Pericardium fibroblast (primary cell): Measurements from ENCODE around the genes RS1, ADGRG2, EIF1AX and CBLL2.

- RAMPAGE, long total RNA, result no peak
Observed at GRCh38 chrX:16947300-16947721, 853 bp downstream of the REPS2 start.

DNA sequence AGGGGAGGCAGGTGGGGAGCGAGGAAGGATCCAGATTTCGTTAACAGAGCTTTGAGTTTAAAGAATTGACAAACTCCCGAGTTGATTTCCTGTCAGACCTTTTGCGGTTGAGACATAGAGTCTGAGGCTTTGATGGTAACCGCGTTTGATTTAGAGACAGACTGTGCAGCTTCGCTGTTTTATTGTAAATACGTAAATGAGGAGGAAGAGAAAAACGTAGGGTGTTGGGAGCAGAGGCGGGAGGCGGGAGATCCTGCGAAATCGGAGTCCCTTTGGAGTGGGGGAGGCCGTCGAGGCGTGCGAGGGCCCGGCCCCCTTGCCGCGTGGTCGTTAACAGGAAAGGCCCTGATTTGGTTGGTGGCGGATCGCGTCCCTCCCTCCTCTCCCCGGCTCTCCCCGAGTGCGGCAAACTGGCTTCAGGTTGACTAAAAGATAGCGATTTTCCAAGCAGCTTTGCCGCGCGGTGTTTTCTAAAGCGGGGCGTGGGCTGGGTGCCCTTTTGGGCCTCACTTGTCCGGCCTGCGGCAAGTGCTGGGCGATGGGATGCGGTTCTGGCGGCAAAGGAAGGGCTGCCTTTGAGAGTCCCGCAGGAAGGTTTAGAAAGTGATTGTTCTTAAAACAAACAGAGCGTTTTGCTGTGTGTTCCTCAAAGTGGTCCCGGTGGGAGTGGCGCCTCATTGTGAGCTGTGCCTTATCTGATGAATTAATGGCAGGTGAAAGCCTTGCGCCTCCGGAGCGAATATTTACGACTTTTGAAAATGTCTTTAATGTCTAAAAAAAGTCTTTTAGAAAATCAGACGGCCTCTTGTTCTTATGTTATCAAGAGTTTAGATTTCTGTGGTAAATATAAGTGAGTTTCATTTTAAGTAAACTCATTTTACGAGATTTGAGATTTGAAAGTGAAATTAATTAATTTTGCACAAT lies 941 bp downstream of the SCML1 start:
- RAMPAGE, long total RNA, result no peak

DNA sequence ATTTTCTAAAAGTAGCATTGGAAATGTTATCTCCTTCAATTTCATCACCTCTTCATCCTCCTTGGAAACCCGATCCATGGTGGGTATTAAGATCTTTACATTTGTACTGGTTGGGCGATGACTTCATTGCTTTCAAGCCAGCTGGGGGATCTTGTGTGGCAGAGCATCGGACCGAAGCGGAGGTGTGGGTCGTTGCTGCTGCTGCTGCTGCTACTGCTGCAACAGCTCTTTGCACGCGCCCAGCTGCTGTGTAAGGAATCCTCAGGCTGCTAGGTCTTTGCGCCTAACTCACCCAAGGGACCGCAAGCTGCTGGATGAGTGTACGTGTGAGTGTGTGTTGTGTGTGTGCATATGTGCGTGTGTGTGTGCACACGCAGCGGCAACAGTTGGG lies 882 bp upstream of the CDKL5 start:
- RAMPAGE, long total RNA, result no peak

DNA sequence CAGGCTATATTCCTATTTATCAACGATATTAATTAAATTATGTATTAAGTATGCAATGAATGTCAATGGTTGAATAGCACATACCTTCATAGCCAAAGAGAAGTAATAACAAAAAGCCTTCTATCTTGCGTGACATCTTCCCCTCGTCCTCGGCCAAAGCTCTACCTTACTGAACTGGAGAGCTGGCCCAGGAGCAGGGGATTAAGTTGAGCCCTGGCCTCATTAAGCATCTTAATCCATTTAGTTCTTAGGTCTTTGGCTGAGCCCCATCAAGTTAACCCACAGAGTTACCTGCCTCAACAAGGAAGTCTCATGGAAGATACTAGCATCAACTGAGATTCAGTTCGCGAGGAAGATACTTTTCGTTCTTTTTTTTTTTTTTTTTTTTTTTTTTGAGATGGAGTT lies at the start of gene RS1:
RS1 (minus strand) TSS at position 176 of the 405 bp plus-strand sequence.
- RAMPAGE, long total RNA, result no peak

- RAMPAGE, long total RNA, result no peak
Observed at GRCh38 chrX:18885512-18886014, 98.4 kb downstream of the PHKA2 start.

DNA sequence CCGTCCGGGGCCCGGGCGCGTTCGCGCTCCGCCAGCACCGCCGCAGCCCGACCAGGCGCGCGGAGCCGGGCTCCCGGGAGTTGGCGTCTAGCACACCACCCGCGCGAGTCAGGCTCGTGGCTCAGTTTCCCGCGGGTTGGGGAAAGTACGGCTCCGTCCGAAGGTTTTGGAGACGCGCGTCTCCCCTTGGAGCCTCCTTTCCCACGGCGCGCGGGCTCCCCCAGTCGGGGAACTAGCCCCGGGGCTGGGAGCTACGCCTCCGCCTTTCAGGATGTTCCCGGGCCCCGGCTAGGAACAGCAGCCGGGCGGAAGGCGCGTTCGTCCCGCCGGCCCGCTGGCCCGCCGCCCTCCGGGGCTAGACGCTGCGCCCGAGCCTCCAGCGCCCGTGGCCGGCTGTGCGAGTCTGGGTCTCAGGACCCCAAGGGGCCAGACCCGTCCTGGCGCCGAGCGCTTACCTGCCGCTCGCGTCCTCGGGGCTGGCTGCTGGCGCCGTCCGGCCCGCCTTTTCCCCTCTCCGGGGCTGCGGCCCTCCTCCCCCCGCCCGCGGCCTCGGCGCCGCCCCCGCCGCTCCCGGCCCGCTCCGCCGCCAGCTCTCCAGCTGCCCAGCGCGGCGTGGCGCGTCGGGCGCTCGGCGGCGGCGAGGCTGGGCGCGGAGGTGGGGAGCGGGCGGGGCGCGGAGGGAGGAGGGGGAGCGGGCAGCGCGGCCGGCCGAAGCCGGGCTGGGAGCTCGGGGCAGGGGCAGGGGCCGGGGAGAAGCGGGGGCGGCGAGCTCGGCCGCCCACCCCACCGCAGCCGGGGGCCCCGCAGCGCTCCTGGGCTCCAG lies at the start of gene ADGRG2:
ADGRG2 (minus strand) TSS at position 482 of the 823 bp plus-strand sequence.
- RAMPAGE, long total RNA, result no peak

DNA sequence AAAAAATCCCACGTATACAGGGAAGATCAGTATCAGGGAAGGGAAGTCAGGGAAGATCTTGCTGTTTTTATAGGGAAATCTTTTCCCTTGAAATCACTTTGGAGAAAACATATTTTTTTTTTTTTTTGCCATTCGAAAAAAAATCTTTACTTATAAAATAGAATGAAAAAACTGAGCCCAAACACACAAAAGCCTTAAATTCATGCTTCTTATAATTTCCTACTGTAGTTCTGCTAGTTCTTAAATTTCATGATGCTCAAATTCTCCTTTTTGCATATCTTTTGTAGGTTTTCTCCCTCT lies 66.1 kb upstream of the ADGRG2 start:
- RAMPAGE, long total RNA, result no peak

DNA sequence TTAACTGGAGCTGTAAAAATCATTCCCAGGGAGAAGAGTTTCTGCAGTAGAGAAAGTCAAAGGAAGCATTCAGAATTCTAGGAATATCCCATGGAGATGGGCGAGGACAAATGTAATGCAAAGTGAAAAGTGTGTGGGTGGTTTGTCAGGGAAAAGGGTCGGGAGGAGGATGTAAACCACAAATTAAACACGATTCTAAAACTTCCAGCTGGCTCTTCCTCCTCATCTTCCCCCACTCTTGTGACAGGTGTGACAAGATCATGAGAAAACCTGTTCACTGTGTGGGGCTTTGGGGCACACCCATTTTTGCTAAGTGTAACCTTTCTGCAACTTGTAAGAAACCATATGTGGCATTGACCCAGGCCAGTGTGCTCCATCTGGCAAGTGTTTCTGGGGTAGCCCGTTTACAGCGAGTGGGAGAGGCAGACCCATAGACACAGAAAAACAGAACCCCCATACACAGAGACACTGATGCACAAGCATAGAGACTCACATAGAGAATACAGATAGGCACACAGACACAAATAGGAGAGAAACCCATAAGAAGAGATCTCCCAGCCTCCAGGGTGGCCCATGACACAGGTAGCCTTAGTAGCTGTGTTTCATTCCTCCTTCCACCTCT lies 114.7 kb downstream of the SH3KBP1 start:
- RAMPAGE, long total RNA, result no peak

DNA sequence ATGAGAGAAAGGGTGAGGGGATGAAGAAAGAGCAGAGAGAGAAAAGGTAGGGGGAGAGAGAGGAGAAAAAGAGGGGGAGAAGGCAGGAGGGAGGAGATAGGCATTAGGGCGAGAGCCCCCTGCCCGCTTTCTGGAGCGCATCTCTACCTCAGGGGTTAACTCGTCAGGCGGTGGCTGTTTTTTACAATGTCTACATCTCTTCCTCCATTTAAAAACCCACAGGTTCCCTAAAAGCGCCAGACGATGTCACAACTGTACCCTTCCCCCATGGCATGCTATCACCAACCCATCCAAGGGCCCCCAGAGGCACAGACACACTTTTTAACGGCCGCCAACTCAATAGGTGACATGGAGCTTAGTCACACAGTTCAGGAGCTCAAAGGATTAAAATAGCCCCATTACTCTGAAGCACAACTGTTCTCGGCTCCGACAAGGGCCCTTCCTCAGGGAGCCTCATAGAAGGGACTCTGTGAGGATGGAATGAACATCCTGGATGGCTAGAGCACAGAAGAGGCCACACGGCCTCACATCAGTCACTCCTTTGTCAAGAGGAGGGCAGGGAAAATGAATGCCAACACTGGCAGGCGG lies 12.4 kb downstream of the SH3KBP1 start:
- RAMPAGE, long total RNA, result no peak

- RAMPAGE, long total RNA, result no peak
Observed at GRCh38 chrX:19888193-19888906, 950 bp upstream of the SH3KBP1 start.

DNA sequence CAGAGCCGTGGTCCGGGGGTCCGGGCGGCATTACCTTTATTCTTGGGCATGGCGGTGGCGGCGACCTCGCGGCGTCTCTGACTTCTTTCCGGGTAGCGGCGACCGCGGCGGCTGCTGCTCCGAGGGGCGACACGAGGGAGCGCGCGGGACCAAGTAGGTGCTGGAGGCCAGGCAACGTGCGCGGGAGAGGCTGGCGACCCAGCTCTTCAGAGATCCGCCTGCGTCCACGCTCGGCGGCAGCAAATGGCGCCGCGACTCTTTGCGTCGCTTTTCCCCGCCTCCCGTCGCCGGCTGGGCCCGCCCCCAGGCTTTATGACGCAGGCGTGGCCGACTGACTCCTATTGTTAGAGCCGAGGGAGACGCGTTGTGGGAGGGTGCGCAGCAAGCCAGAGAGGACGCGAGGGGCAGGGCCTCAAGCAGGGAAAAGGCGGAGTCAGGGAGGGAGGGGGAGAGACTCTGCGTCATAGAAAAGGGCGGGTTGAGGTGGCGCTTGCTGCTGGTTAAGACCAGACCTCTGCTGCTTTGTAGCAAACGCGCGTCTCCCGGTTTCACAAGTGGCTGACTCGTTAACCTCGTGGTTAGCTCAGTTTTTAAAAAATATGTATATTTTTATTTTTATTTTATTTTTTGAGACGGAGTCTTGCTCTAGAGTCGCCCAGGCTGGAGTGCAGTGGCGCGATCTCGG lies at the start of gene EIF1AX:
EIF1AX (minus strand) TSS at position 248 of the 685 bp plus-strand sequence.
- RAMPAGE, long total RNA, result start-site peak on the minus strand centred at position 220 of the sequence, 73 bp wide, 1,078 and 59 reads in 2 replicates

- RAMPAGE, long total RNA, result no peak
Observed at GRCh38 chrX:20222411-20223507, 44.0 kb downstream of the RPS6KA3 start.

DNA sequence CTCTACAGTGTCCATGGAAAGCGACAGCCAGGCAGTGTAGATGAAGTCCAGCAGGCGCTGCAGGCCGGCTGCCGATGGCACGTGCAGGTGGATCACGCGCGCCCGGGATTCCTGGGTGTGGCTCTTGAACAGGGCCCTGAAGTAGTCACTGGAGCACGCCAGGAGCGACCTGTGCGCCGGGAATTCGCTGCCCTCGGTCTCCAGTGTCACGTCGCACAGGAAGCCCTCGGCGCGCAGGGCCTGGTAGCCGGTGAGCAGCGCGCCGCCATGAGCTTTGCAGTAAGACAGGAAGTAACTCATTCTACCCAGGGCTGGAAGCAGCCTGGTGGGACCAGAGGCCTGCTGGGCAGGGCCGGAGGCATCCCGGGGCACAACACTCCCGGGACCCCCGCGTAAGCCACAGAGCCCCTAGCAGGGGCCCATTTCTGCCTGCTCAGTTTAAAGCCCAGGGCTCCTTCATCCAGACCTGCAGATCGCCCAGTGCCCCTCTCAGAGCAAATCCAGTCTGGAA lies 586 bp downstream of the KLHL34 start:
- RAMPAGE, long total RNA, result no peak

DNA sequence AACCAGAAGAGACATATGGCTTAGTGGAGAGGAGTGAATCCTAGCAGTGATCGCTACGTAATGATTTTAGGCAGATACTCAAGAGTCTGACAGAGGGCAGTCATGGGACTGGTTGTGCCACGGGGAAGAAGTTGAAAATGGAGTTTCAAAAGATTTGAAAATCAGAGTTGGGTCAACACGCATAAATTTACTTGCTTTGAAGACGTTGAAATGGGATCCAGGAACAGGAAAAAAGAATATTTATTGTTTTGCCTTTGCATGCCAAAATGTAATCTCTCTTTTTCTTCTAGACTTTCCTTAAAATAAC lies 8.2 kb upstream of the SMS start:
- RAMPAGE, long total RNA, result no peak

- RAMPAGE, long total RNA, result no peak
Observed at GRCh38 chrX:21960366-21961249, 20.1 kb downstream of the SMS start.

GRCh38 chrX:21973786-21974627 lies 33.5 kb downstream of the SMS start:
- RAMPAGE, long total RNA, result no peak

GRCh38 chrX:22061926-22062253 lies 29.8 kb downstream of the PHEX start:
- RAMPAGE, long total RNA, result no peak

- RAMPAGE, long total RNA, result no peak
Observed at GRCh38 chrX:22272714-22273134, at the start of gene CBLL2. TSS of gene CBLL2 (plus strand) at chrX:22272913.

- RAMPAGE, long total RNA, result no peak
Observed at GRCh38 chrX:22300046-22300607, 27.4 kb downstream of the CBLL2 start.

- RAMPAGE, long total RNA, result no peak
Observed at GRCh38 chrX:22353586-22353871, 80.8 kb downstream of the CBLL2 start.